Metastatic Breast Carcinoma in the Brain (tissue), 10 donors: ENCODE measurements around the gene ESYT3.

DNA sequence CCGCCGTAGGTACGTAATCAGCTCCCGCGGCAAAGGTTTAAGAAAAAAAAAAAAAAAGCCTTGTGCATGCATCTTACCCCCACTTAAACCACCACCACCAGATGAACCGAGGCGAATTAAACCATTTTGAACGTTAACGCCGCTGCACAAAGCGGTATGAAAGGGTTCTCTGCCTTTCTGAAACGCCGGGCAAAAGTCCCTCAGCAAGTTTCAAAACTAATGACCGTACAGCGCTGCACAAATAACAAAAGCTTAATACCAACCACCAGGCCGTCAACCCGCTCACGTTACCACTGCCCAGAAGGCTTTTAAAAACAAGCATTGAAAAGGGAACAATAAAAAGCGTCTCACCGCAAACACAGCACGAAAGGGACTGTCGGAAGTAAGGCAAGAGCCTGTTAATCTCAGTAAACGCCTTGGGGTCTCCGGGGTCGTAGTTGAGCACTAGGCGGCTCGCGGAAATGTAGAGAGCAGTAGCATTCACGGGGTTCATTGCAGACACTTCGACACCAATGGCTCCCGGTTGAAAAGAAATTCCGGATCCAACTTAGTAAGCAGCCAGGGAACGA lies 1.4 kb downstream of the MSL2 start:
- PRO-cap, 10 experiments = peak in 5 of 10 experiments; most common plus-strand start position 364 of the sequence (in 2); most common minus-strand start position 375 of the sequence (in 5)

DNA sequence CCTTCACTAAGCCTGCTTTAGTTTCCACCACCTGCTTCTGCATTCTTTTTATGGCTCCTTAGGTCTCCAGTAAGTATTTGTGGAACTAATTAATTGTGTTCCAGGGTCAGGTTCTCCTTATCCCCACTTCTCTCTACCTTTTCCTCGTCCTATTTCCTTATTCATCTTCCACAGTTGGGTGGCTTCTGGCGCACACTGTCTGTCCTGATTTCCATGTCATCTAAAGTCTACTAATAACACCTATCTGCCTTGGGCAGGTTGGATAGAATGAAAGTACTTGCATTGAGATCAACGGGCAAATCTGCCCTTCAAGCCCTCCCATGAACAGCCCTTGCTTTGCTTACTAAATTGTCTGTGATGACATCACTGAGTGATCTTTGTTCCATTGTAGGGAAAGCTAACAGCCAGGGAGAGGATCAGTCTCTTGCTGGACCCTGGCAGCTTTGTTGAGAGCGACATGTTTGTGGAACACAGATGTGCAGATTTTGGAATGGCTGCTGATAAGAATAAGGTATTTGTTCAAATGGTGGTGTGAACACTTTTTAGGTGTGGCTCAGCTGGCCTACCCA lies 5.4 kb downstream of the PCCB start:
- PRO-cap, 10 experiments = no peak in any of the 10 experiments

- PRO-cap, 10 experiments = no peak in any of the 10 experiments
Observed at GRCh38 chr3:136327051-136327332, 76.9 kb downstream of the PCCB start.

DNA sequence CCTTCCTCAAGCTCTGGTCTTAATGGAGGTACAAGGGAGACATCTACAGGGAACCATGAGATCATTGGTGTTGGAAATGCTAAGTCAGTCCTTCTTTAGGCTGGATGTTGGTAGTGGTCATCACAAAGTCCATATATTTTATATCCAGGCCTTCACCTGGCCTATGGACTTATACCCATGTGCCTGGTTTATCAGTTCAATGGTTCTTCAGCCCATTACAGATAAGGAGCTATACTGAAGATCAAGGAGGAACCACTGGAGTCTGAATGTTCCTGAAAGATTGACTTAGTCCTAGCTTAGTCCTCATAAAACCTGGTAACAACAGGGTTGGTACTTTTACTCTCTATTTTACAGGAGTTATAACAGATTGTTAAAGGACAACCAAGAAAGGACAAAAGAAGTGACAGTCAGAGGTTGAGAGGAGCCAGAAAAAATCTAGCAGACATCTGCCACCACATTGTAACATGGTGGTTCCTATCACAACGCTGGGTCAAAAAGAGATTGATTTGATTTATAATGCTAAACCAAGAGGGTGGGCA lies 134.8 kb downstream of the STAG1 start:
- PRO-cap, 10 experiments = no peak in any of the 10 experiments

- PRO-cap, 10 experiments = no peak in any of the 10 experiments
Observed at GRCh38 chr3:136623153-136623384, 129.1 kb downstream of the STAG1 start.

GRCh38 chr3:136751173-136751323 lies 1.1 kb downstream of the STAG1 start:
- PRO-cap, 10 experiments = no peak in any of the 10 experiments

DNA sequence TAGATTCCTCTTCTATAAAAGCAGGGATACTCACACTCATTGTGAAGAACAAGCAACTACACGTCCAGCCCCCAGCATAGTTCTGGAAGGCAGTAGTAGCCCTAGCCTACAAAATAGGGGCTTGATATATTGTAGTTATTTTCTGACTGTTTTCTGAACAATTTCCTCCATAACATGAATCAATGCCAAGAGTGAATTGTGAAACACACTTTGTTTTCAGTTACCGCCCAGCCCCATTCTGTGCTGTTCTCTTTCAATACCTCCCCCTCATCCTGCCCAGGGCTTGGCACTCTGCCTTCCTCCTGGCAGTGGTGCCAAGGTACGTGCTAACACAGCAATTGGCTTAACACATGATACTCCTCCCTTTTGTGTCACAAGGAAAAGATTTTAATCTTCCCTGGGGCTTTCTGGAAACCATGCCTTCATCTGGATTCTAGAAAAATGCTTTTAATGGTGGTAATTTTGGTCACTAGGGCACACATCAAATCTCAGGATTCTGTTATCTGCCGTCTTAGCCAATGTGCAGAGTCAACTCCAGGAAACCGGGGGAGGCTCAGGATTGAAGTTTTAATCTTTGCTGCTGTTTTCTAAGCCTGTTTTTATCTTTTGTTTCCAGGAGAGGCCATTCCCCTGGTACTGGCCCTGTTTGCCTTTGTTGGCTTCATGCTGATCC lies 37.2 kb downstream of the IL20RB start:
- PRO-cap, 10 experiments = peak in 3 of 10 experiments; most common plus-strand start position 425 of the sequence (in 3); most common minus-strand start position 84 of the sequence (in 1)

DNA sequence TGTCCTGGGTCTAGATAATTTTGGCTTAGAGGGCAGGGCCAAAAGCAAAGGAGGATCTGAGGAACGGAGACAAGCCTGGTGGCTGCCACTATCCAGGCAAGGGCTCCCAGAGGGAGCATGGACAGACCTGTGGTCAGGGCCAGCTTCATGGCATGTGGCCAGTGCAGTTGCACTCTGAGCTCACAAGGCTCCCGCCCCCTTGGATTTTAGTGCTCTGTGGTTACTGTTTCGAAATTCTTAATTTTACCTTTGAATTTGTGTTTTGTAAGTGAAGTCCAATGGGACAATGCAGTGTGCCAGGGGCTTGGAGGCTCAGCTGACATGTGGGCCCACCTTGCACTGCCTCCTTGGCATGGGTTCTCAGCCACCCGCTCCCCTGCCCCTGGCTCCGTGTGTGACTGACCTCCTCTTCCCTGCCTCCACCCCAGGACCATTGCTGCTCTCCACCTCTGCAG lies 65.6 kb downstream of the IL20RB start:
- PRO-cap, 10 experiments = no peak in any of the 10 experiments

DNA sequence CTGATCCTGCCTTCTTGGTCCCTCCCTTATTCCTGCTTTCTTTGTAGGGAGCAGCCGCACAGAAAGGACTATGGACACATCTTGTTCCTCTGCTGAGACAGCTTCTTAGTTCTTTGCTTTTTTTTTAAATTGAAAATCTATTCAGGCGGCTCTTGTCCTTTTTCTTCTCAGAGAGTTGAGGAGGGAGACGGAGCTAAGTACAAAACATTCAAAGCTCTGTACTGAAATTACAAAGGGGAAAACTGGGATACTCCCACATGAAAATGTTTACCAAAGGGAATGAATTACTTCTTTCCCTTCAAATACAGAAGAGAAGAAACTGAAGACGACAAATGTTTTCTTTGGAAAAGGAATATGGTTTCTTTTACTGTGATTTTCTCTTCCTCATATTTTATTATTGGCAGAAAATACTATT lies 285.2 kb downstream of the IL20RB start:
- PRO-cap, 10 experiments = no peak in any of the 10 experiments

GRCh38 chr3:138081660-138082504 lies 33.5 kb downstream of the DZIP1L start:
- PRO-cap, 10 experiments = peak in 2 of 10 experiments; most common minus-strand start chr3:138082338 (in 2)

GRCh38 chr3:138116068-138116538 lies 695 bp upstream of the DZIP1L start:
- PRO-cap, 10 experiments = peak in 1 of 10 experiments; most common minus-strand start chr3:138116350 (in 1)

- PRO-cap, 10 experiments = peak in 10 of 10 experiments; most common plus-strand start chr3:138187766 (in 7); most common minus-strand start chr3:138187842 (in 10)
Observed at GRCh38 chr3:138187474-138188374, 623 bp downstream of the ARMC8 start.

DNA sequence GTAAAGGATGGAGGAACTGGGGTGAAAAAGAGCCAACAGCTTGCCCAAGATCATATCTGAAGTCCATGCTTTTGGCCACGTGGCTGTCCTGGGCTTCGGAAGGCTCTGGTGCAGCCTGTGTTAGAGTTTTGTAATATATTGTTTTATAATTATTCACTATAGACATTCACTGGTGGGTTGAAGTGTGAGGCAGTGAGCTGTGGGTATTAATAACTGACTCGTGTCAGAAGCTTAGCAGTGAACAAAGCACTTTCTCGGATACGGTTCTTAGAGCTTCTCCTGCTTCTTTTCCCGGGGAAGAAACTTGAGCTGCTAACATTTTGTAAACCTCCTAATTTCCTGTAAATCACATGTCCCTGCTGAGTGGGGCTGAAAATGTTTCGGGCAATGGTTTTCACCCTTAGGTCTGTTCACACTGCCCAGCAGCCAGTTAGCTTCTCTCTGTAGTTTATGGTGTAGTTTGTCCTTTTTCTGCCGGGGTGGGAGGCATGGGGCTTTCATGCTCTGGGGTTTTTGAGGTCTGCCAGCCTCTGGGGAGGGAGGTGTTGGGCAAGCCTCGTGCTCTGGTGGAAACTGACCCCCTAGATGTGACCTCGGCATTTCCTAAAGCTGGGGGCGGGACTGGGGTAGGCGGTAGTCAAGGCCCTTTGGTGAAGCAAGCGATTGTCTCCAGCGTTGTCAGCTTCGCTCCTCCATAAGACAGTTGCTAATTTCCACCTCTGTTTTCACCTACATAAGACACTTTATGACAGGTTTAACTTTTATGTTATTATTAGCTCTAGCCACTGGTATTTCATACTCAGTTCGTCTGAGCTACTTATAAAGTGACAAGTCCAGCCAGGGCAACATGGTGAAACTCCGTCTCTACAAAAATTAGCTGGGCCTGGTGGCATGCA lies 1.8 kb downstream of the MRAS start:
- PRO-cap, 10 experiments = no peak in any of the 10 experiments

DNA sequence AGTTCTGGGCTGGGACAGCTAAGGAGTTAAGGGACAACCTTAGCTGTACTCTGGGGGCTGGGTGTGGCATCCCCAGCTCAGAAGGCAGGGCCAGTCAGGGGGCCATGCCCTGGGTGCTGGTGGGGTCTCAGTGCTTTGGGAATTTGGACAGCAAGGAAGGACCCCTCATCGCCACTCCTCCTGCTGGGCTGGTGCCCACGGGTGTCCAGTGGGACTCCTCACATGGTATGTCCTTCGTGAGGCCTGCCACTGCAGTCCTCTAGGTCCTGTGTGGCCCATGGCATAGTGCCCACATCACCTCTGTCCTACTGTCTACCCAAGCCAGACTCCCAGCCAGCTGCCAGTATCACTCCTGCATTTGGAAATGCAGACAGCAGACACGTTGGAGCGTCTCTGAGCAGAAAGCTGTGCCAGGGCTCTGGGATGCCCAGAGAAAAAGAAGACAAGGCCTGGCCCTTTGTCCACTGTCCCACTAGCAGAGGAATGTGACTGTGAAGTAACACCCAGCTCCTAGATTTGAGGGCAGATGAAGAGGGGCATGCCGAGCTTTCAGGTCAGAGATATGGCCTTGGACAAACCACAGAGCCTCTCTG lies 12.1 kb downstream of the MRAS start:
- PRO-cap, 10 experiments = no peak in any of the 10 experiments

DNA sequence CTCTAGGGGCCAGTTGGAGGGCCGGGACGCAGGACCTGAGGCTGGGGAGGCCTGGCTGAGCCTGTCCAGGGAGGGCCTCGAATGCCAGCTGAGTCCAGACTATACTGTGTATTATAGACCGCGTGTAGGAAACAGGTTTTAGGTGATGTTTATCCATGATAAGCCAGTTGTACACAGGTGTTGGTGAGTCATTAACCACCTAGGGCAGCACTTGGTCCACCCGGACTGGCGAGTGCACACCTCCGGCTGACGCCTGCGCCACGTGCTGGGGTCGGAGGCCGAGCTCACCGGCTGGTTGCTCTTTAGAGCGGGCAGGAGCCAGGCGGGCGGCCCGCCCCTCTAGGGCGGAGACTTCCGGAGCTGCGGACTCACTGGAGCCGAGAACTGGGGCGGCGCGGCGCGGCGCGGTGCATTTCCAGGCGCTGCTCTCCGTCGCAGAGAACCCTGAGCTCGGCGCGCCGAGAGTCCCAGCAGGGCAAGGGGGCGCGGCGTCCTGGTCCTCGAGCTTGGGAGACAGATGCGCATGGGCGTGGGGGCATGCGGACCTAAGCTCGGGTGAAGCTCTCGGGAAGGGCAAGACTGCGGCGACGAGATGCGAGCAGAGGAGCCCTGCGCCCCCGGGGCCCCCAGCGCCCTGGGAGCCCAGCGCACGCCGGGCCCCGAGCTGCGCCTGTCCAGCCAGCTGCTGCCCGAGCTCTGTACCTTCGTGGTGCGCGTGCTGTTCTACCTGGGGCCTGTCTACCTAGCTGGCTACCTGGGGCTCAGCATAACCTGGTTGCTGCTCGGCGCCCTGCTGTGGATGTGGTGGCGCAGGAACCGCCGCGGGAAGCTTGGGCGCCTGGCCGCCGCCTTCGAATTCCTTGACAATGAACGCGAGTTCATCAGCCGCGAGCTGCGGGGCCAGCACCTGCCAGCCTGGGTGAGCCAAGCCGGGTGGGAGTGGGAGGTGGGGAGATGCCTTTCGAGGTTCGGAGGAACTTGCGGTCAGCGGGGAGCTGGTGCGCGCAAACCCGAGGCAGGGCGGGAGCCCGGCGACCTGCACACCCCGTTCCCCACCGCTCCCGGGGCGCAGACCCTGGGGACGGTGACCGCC lies at the start of gene ESYT3:
Gene ESYT3, plus strand, starts transcription at position 410 of the 1,093 bp plus-strand sequence.
- PRO-cap, 10 experiments = peak in 7 of 10 experiments; most common plus-strand start position 371 of the sequence (in 5); most common minus-strand start position 86 of the sequence (in 1)

GRCh38 chr3:138744635-138745290 lies 90.0 kb downstream of the PIK3CB start:
- PRO-cap, 10 experiments = no peak in any of the 10 experiments

GRCh38 chr3:138749396-138750112 lies 85.2 kb downstream of the PIK3CB start:
- PRO-cap, 10 experiments = no peak in any of the 10 experiments

GRCh38 chr3:138862247-138862959 lies 27.7 kb upstream of the PIK3CB start:
- PRO-cap, 10 experiments = peak in 1 of 10 experiments; most common plus-strand start chr3:138862665 (in 1); most common minus-strand start chr3:138862677 (in 1)

DNA sequence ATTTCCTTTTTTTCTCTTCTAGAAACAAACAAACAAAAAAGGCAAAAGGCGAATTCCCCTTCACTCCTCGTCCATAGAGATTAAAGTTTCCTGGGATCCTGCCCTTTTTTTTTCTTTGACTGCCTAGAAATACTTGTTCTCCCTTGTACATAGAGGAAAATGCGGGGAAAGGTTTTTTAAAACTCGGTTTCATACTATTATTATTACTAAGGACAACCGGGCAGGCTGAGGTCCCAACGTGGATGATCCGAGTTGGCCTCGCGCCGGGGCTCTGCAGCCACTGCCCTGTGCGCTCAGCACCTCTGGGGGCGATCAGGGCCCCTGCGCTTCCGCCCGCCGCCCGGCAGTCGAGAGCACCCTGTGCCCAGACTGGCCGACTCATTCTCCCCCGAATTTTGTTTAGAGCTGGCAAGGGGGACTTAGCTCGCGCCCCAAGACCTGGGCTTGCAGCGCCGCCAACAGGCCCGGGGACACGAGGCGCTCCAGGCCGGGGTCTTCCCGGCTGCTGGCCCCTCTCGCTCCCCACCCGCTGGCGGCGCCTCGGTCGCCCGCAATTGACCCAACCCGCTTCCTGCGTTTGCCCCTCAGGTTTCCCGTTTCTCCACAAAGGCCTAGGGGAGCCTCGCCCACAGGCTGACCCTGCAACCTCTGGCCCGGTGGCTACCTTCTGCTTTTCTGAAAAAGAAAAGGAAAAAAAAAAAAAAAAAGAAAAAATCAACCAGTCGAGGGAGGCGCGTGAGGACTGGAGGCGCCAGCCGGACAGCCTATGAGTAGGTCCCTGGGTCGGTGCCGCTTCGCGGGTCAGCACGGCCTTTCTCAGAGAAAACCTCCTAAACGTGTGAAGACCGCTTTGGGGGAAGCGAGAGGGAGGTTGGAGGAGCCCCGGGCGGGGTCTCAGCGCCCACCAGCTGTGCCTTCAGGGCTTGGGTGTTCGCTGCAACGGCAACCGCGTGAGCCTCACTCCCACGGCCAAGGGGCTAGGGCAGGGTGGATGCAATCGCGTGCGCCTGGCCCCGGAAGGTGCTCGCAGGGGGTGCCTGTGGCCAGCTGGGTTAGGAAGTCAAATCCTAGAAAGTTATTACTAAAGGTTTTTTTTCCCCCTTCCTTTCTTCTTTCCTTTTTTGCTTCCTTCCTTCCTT lies 7.3 kb downstream of the FOXL2 start:
- PRO-cap, 10 experiments = no peak in any of the 10 experiments

- PRO-cap, 10 experiments = peak in 1 of 10 experiments; most common plus-strand start chr3:138944075 (in 1)
Observed at GRCh38 chr3:138943588-138944236, 3.2 kb downstream of the FOXL2 start.